Mesenchymal stem cell of adipose (primary cell): ENCODE measurements around the gene SNCAIP.

- CAGE, long polyA plus RNA, result no peak
Measured at GRCh38 chr5:119779926-119780551, 150.7 kb downstream of the FAM170A start.

DNA sequence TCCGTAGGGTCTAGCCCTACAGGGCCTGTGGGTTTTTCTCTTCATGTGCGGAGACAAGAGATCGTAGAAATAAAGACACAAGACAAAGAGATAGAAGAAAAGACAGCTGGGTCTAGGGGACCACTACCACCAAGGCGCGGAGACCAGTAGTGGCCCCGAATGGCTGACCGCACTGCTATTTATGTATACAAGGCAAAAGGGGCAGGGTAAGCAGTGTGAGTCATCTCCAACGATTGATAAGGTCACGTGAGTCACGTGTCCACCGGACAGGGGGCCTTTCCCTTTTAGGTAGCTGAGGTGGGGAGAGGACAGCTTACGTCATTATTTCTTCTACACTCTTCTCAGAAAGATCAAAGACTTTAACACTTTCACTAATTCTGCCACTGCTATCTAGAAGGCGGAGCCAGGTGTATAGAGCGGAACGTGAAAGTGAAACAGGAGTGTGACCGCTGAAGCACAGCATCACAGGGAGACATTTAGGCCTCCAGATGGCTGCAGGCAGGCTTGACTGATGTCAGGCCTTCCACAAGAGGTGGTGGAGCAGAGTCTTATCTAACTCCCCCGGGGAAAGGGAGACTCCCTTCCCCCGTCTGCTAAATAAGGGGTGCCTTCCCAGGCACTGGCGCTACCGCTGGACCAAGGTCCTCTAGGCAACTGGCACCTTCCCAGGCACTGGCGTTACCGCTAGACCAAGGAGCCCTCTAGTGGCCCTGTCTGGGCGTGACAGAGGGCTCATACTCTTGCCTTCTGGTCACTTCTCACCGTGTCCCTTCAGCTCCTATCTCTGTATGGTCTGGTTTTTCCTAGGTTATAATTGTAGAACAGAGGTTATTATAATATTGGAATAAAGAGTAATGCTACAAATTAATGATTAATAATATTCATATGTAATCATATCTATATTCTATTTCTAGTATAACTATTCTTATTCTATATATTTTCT, 6.1 kb upstream of the PRR16 start:
- CAGE, long polyA plus RNA, result no peak

DNA sequence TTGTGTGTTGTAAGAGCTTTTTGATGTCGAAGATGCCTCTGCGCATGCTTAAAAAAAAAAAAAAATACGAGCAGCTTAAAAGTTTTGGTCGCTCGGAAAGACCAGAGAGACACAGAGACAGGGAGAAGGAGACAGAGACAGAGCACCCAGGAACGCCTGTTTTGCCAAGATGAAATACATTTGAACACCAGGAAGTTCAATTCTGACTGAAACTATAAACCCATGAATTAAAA, 2.7 kb upstream of the ZNF474 start:
- CAGE, long polyA plus RNA, result no peak

DNA sequence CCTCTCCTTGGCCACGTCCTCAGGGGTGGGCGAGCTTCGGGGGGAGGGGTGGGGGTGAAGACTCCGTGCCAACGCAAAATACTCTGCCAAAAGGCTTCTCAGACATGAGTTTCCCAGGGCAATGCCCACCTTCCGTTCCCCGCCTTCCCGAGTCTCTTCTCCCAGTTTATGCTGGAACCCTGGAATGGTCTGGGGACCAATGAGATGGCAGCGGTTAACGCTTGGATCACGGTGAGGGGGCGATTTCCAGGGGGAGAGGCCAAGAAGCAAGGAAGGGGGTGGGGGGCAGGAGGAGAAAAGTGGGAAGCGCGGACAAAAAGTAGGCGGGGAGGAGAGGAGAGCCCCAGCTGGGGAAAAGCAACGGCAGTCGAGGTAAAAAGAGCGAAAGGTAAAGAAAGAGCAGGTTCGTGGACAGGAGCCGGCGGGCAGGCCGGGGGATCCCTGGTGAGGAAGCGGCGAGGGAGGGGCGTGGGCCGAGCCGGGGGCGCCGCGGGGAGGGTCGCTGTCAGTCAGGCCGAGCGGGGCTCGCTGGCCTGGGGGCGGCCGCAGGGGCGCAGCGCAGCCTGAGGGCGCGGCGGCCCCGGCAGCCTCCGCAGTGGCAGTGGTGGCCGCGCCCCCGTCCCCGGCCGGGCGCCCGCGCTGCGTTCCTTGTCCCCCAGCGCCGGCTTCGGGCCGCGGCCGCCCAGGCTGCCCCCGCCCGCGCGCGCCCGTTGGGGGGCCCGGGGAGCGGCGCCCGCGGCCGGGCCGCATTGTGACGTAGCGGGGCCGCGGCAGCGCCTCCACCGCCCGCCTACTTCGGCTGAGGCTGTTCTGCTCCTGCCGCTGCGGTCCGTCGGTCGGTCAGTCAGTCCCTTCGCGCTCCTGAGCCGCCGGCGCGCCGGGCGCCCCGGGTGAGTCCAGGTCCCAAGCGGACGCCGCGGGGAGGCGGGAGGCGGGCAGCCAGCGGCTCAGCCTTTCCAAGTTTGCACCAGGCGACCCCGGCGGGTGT, at the start of gene SNCAIP:
Gene SNCAIP (plus strand): TSS at position 843 of the 988 bp plus-strand sequence.
- CAGE, long polyA plus RNA, result no peak

DNA sequence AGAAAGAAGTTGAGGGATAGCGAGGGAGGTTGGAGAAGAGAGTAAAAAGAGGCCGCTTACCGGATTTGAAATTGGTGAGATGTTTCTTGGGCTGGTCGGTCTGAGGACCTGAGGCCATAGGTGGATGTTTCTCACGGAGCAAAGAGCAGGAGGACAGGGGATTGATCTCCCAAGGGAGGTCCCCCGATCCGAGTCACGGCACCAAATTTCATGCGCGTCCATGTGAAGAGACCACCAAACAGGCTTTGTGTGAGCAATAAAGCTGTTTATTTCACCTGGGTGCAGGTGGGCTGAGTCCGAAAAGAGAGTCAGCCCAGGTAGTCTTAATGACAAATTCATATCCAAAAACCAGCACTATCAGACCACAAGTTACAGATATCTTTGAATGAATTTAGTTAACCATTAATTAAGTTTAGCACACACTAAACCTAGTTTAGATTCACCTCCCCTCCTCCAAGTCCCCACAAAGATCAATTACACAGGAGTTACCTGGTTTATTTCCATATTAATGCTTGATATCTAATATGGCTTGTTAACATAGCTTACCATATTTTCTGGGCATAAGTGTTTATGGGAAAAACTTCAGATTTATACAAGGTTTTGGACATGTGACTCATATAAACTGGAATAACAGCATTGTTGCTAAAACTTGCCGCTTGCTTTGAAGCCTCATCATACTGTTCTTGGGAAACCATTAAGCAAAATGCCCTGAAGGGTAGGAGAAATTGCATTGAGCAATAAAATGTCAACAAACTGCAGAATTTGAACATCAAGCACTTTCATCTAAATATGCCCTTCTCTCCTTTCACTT, 166.7 kb downstream of the SNCAIP start:
- CAGE, long polyA plus RNA, result no peak

DNA sequence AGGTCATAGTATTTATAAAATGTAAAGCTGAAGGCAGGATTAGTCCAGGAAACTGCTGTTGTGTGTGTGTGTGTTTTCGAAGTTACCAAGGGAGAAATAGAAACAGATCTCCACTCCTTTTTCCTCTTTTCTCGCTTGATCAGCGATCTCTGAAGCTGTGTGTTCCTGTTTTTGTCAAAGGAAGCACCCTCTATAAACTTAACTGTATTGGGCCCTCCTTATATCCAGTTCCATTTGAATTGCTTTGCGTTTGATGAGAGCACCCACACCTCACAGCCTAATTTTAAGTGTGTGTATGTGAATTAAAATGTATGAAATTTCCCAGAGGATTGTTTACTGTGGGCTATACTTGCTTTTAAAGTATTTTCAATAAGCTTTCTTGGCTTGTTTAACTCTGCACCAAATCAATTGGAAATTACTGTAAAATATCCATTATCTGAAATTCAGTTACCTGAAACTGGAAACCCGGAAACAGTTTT, 972 bp downstream of the SNX2 start:
- CAGE, long polyA plus RNA, result no peak

- CAGE, long polyA plus RNA, result no peak
Measured at GRCh38 chr5:122846207-122846656, 819 bp downstream of the SNX24 start.

DNA sequence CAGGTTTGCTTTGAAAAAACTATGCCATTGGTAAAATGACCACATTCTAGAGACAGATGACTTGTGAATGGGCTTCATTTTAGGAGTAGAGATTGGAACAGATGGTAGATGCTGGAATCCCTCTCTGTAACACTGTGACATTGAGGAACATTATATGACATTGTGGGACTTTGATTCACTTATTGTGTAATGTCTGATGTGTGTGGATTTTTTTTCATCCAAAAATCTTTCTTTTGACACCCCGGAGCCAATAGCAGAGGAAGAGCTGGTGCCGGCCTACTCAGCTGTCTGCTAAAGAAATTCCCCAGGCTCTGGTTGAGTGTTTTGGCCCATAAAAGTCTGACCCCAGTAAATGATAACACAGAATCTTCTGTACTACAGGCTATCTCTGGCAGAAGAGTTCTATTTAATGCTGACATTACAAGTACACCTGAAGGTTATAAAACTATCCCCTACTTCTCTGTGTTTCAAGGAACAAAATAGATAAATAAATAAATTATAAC, 6.4 kb upstream of the CEP120 start:
- CAGE, long polyA plus RNA, result no peak

DNA sequence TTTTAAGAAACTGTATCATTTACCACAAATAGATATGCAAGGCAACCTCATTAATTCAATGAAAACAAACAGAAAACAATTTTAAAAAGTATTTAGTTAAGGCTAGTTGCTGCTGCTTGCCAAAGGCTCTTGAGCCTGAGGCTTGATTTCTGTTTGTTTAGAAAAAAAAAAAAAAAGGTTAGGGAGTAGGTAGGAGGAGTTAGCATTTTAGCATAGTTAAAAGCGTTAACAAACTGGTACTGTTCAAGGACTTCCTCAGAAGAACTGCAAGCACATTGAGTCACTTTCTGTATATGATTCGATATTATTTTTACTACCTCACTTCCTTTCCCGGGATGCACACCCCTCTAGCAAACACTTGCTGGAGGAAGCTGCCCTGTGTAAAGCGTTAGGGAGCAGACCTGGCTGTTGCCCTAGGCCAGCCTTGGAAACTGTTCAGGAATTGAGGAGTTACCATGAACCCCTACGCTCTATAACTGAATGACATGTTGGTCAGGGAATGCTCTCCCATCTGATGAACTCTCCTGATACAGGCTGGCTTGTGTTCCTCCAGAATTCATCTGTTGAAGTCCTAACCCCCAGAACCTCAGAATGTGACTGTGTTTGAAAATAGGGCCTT, 15.7 kb upstream of the CEP120 start:
- CAGE, long polyA plus RNA, result no peak

- CAGE, long polyA plus RNA, result no peak
Measured at GRCh38 chr5:123545334-123546020, 33.5 kb downstream of the CSNK1G3 start.

- CAGE, long polyA plus RNA, result no peak
Measured at GRCh38 chr5:123700547-123700980, 188.6 kb downstream of the CSNK1G3 start.

DNA sequence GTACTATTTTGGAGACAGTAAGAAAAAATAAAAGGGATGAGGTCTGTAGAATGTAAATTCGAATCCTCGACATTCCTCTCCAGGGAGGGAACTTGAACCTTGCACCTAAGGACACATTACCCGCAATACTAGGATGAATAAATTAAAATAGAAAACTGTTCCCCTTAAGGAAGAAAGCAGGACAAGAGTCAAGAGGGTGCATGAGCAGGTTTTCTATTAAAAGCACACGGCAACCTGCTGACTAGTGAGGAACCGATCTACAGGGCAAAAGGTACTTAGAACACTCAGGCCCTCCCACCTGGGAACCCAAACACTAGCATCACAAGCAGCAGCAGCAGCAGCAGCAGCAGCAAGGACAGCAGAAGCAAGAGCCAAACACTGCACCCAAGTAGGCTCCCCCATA, 2.9 kb downstream of the ZNF608 start:
- CAGE, long polyA plus RNA, result no peak

GRCh38 chr5:124743934-124744278, 2.5 kb downstream of the ZNF608 start:
- CAGE, long polyA plus RNA, result no peak

- CAGE, long polyA plus RNA, result no peak
Measured at GRCh38 chr5:124962821-124963235, 216.4 kb upstream of the ZNF608 start.

GRCh38 chr5:125036525-125037074, 290.2 kb upstream of the ZNF608 start:
- CAGE, long polyA plus RNA, result no peak

- CAGE, long polyA plus RNA, result no peak
Measured at GRCh38 chr5:125491949-125492461, 745.6 kb upstream of the ZNF608 start.

DNA sequence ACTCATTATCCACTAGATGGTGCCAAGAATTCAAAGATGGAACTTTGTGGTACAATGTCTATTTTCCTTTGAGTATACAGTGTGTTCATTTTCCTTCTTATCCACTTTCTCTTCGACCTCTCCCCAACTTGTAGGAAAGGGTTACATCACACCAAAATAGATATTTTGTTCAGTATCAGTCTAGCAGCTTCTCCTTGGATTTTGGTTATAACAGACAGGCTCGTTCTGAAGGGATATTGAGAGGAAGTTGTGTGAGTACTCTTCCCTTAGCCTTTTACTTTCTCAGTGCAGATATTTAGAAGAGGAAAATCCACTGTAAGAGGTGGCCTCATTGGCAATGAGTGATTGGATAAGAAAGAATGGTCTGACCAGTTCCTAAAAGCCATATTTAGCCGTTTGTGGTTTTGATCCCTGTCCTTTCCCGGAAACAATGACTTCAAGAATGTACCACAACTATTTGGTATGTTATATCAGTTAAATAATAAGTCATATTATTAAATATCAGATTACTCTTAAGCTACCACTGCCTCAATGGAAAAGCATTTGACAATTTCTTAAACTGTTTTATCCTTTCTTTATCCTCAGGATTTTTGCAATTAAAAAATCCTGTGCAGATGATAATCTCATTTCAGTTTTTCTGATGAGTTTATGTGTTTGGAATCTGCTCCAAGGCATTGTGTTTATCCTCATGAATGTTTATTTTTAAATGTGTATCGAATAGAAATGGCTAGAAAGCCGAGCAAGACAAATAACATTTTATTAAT, 68.9 kb upstream of the GRAMD2B start:
- CAGE, long polyA plus RNA, result no peak

GRCh38 chr5:126424452-126425296, 1.5 kb downstream of the GRAMD2B start:
- CAGE, long polyA plus RNA, result no peak

GRCh38 chr5:126464864-126465471, 41.8 kb downstream of the GRAMD2B start:
- CAGE, long polyA plus RNA, result no peak

GRCh38 chr5:126543677-126544249, 51.3 kb downstream of the ALDH7A1 start:
- CAGE, long polyA plus RNA, result no peak